Mesenchymal stem cell of adipose (primary cell): ENCODE measurements around a stretch of chr13.

- CAGE, long polyA plus RNA: no peak
Observed at GRCh38 chr13:40599299-40599687, 67.1 kb downstream of the FOXO1 start.

GRCh38 chr13:40606984-40607575 lies 59.4 kb downstream of the FOXO1 start:
- CAGE, long polyA plus RNA: no peak

- CAGE, long polyA plus RNA: no peak
Observed at GRCh38 chr13:40786336-40786998, 2.9 kb upstream of the SLC25A15 start.

DNA sequence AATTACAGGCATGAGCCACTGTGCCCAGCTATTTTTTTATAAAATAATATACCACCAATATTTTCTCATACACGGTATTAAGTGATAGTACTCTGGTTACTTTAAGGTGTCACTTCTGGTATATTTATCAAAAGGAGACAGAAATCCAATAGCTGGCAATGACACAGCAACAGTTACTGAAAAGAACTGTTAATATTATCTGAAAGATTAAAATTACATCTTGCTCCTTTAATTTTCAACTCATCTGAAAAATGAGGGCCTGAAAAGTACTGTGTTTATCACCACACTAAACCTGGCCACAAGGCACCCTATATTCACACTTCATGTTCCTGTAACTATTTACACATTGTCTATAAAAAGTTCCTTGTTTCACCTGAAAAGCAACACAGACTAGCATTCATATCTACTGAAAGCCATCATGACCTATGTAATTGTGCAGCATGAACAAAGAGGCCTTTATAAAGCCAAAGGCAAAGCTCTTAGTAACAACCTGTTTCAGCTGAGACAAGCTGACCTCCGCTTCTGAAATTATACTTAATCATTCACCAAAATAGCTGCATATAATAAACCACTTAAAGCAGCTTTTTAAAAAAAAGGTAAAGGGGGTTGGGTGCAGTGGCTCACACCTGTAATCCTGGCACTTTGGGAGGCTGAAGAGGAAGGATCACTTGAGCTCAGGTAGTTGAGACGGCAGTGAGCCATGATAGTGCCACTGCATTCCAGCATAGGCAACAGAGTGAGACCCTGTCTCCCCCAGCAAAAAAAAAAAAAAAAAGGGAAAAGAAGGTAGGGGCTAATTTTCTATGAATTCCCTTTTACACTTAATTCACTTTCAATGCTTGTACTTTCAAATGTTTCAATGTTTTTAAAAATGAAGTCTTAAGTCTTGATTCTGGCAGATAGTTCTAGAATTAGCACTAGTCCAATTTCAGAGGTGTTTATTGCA lies 106.3 kb downstream of the SLC25A15 start:
- CAGE, long polyA plus RNA: no peak

- CAGE, long polyA plus RNA: no peak
Observed at GRCh38 chr13:40917208-40918015, 101.7 kb downstream of the ELF1 start.

DNA sequence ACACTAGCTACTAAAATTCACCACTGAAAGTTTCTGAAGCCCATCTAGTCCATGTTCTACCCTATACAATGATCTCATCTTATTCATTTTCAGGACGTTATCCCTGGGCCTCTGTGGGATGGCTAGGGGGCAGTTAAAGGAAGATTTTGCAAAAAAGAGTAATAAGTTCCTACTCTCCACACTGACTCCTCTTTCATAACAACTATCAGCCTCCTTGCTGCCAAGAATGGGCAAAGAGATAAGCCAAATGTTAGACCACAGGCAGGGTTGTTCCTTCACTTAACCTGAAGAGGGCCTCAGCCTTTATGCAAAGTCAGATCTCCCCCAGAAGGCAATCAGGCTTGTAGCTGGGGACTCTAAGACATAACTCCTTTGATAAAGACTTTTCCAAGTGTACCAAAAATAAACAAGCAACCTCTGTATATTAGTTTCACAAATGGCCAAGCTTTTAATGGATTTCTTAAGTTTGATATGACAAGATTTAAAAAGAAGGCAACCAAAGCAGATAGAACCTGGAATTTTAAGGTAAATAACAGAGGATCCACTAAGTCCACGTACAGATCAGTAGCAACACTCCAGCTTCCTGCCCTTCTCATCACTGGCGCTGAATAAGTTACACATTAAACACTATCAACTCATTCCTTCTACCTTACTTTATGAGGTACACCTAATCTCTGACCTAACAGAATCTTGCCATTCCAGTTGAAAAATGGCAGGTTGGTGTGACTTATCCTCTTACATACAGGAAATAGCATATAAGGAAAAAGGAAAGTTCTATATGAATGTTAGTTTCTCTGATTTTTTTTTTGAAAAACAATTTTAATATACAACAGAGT lies 44.3 kb downstream of the ELF1 start:
- CAGE, long polyA plus RNA: no peak

DNA sequence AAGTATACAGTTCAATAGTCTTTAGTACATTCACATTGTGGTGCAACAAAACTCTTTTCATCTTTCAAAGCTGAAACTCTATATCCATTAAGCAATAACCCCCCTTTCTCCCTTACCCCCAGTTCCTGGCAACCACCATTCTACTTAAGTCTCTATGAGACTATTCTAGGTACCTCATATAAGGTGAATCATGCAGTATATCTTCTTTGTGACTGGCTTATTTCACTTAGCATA lies 11.3 kb upstream of the WBP4 start:
- CAGE, long polyA plus RNA: no peak

DNA sequence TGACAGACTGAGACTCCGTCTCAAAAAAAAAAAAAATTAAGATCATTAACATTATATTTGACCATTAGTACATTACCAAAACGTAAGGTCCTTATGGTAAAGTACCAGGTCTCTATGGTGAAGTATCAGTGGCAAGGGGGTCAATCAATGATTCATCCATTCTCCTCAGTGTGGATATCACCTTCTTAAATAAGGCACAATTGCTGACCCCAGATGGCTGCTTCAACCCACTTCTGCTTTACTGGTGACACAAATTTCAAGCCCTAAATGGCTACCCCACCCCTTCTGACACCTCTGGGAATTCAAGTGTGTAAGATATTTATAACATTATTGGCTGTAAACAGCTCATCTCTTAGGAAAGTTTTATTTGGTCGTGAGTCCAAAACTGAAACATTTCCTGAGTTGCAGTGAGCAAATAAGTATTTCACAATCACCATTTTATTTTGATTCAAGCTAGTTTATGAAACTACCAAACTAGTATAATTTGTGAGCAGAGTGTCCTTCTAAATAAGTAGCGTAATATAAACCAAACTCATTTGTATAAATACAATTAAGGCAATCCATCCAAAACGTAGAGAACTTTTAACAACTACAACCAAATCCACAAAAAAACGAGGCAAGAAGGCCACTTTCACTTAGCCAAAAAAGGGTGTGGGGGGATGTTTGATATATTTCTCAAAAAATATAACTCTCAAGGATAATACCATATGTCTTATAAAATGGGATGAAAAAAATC lies 7.8 kb upstream of the WBP4 start:
- CAGE, long polyA plus RNA: no peak

DNA sequence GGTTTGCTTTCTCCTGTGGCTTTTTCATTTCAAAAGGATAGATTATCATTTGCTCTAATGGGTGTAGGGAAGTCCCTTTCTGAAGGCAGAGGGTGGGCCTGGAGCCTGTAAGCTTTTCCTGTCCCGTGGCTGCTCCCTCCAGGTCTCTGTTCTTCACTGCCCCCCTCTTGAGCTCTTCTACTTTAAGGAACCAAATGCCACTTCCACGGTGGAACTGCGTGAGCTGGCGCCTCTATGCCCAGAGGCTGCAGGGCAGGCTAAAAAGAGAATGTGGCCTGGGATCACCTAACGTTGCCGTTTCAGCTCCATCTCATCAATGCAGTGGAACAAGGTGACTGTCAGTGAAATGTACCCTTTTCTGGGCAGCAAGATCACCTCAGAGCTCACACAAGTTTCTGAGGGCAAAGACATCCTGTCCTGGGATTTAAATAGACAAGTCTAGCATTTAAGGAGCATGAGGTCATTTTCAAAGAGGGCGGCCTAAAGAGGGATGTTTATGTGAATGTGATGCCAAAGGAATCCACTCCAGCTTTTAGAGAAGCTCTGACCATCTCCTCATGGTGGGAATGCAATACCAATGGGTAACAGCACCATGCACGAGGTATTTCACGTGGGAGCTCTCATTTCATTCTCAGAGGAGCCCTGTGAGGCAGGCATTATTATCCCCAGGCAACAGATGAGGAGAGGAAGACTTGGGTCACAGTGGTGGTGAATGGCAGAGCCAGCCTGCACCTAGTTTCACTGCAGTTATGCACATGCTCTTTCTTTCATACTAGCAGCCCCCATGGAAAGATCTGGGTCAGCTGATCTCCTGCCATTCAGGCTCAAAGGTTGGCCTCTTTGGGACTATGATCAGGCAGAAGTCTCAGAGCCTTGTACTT lies 39.2 kb downstream of the RGCC start:
- CAGE, long polyA plus RNA: no peak

GRCh38 chr13:41647609-41648850 lies 190.7 kb downstream of the RGCC start:
- CAGE, long polyA plus RNA: no peak

DNA sequence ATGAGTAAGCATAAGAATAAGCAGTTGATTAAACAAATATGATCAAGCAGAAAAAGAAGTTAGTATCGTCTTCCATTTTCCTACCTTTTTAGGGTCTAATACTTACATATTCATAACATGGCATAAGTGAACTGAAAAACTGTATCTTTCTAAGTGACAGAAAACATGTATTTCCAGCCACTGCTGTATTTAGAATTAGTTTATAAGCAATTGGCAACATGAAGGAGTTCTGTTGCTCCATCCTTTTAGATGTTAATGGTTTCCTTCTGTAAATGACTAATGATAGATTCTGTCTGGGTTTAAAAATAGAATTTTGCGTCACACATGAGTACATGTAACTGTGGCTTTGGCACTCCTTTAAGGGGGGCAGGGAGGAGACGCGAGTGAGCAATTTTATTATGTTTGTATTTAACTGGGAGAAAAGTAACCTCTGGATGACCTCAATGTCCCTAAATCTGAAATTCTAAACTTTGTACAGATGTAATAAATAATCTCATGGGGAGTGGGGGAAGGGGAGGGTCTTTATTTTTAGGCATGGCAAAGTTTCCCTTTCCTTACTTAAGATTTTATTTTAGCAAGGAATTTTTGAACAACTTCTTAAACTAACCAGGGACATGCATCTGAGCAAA lies 237.5 kb downstream of the RGCC start:
- CAGE, long polyA plus RNA: no peak

GRCh38 chr13:41883430-41884477 lies 77.2 kb downstream of the VWA8 start:
- CAGE, long polyA plus RNA: no peak

DNA sequence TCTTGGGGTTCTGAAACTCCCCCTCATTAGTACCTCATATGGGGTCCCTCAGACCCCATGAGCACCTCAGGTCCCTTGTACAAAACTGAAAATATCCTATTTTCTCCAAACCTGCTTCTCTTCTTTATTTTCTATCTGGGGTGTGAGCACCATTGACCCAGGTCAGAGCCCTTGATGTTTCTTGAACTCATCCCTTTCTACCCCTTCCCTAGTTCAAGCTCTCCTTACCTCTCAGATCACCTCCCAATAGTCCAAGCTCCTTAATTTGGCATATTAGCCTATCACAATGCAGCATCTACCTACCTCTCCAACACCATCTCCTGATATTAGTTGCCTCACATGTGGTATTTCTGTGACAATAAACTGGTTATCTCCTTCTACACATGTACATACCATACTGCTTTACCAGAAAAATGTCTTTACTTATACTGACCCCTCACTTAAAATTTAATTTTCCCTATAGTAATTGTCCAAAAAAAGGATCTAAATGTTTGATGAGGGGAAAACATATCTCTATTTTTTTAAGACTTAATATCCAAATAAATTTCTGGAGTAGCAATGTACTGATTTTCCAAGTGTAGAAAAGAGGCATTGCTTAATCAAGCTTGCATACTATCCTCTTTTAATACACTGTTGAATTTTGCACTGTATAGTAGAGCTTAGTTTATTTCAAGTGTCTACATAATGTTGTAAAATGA lies 68.1 kb downstream of the VWA8 start:
- CAGE, long polyA plus RNA: no peak

GRCh38 chr13:42049368-42049870 lies 971 bp downstream of the DGKH start:
- CAGE, long polyA plus RNA: no peak

- CAGE, long polyA plus RNA: no peak
Observed at GRCh38 chr13:42062875-42063331, 14.5 kb downstream of the DGKH start.

- CAGE, long polyA plus RNA: no peak
Observed at GRCh38 chr13:42153596-42154119, 105.2 kb downstream of the DGKH start.

- CAGE, long polyA plus RNA: no peak
Observed at GRCh38 chr13:42219025-42220069, 52.6 kb upstream of the AKAP11 start.

GRCh38 chr13:42271267-42271729 lies 654 bp upstream of the AKAP11 start:
- CAGE, long polyA plus RNA: no peak

- CAGE, long polyA plus RNA: no peak
Observed at GRCh38 chr13:42275084-42275523, 3.2 kb downstream of the AKAP11 start.

- CAGE, long polyA plus RNA: no peak
Observed at GRCh38 chr13:42313345-42314032, 41.5 kb downstream of the AKAP11 start.